Retinal pigment epithelial cell (primary cell): ENCODE measurements around a stretch of chrX.

DNA sequence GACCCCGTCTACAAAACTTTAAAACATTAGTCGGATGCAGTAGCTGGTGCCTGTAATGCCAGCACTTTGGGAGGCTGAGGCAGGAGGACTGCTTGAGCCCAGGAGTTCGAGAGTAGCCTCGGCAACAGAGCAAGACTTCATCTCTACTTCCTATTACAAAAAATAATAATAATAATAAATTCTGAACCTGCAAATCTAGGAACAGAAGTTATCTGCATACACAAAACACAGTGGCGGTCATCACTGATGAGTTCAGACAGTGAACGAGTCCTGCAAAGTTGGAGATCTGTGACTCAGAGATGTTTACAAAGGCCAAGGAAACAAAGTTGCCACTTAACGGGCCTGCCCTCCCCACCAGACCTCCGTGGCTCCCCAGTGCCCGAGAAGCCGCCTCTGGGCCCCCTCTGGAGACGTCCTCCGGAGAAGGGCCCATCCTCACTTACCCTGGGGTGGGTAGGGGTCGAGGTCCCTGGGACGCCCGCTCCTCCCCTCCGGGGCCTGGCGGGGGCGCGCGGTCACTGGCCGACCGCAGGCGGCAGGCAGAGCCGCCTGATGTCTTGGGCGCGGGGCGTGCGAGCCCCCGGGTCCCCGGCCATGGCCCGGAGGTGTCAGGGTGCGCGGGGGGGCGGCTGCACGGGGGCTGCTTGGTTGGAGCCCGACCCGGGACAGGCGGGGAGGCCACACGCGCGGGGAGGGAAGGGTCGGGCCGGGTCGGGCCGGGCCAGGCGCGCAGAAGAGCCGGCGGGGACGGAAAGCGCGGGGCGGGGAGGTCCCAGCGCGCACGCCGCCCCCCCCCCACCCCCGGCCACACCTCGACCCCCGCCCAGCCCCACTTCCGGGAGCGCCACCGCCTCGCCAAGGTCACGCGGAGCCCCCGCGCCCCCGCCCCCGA is 662 bp downstream of the DHRSX start:
- RRBS = 2% methylated on average over 44 of the region's 70 CpGs

GRCh38 chrX:2608497-2609115 is 82.5 kb upstream of the CD99 start:
- RRBS = no CpG with 5 or more reads among the region's 31 CpGs

GRCh38 chrX:2767055-2767381 is 15.2 kb downstream of the XG start:
- RRBS = no CpG with 5 or more reads among the region's 10 CpGs

DNA sequence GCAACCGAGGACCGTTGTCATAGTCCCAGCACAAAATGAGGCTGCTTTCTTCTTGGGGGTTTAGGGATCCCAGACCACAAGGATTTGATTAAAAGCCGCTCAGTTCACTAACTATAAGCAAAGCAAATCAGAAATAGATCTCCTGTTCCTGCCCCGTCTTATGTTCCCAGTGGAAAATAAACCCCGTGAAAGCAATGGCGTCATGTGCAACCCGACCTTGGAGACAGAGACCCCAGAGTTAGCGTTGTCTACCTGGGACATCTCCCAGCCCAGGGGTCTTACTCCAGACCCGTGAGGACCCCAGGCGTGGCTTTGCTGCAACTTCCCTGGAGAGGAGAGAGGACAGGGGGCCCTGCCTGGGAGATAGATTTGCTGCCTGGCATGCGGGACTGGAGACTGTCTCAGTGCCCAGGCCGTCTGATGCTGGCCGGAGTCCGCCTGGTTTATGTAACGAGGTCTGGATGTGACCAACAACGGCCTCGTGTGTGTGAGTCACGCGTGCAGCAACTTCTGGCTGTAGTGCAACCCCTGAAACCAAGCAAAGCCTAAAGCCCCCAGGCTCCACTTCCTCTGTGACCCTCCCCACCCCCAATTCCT is 15.6 kb downstream of the XG start:
- RRBS = no CpG with 5 or more reads among the region's 19 CpGs

DNA sequence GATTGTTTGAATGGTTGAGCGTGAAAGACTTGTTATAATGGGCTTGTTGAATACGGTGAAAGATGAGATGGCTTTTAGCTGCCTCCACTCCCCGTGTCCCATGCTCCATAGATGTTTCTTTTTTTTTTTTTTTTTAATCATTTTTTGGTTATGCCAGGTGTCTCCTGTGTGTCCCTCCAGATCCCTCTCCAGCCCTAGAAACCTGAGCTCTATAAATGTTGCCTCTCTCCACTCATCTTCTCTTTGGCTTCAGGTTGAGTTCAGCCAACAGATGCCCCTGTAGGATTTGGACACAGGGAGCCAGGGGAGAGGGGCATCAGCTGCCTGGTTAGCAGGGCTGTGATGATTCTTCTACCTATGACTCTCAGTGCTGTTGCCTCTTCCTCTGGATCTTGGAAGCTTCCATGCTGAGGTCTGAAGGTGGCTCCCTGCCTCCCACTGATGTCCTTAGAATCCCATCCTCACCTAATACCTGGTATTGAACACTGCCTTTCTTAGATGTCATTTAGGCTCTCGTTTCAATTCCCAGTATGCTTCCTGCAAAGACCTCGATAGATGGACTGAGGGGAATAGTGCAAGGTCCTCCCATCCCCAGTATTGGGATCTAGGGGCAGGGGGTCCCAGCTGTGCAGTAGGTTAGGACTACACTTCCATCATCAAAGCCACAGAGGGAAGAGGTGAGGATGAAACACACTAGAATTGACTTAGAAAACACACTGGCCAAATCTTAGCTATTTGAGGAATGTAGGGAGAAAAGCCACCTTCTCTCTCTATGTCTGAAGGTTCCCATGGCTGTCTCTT is 24.2 kb downstream of the ARSD start:
- RRBS = no CpG with 5 or more reads among the region's 5 CpGs

DNA sequence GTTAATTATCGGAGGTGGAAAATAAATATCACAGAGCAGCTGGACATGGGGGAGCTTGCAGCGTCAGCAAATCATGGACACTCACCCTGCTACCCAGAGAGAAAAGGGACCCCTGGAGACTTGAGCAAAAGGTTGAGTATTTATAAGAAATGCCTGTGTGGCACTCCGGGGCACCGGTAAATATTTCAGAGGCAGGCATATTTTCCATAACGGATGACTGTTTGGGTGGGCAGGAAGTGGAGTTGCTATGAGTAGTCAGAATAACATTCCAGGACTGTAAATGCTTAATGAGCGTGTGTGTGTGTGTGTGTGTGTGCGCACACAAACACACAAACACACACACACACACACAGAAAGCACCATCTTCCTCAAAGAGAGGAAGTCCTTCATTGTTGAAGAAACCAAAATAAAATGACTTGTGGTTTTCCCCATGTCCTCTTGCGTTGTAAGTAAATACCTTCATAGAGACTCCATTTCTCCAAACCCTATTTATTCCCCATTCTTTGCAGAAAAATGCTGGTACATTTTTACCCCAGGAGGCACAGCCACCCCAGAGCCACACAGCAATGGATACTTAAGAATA is 74.6 kb downstream of the MXRA5 start:
- RRBS = no CpG with 5 or more reads among the region's 8 CpGs

- RRBS = no CpG with 5 or more reads among the region's 8 CpGs
Measured at GRCh38 chrX:3320879-3321750, 25.3 kb downstream of the MXRA5 start.

GRCh38 chrX:3470190-3470861 is 123.9 kb upstream of the MXRA5 start:
- RRBS = no CpG with 5 or more reads among the region's 8 CpGs

GRCh38 chrX:3714219-3714633 is 777 bp upstream of the PRKX start:
- RRBS = no CpG with 5 or more reads among the region's 14 CpGs

- RRBS = no CpG with 5 or more reads among the region's 4 CpGs
Measured at GRCh38 chrX:4935919-4936353, 1222.5 kb upstream of the PRKX start.

DNA sequence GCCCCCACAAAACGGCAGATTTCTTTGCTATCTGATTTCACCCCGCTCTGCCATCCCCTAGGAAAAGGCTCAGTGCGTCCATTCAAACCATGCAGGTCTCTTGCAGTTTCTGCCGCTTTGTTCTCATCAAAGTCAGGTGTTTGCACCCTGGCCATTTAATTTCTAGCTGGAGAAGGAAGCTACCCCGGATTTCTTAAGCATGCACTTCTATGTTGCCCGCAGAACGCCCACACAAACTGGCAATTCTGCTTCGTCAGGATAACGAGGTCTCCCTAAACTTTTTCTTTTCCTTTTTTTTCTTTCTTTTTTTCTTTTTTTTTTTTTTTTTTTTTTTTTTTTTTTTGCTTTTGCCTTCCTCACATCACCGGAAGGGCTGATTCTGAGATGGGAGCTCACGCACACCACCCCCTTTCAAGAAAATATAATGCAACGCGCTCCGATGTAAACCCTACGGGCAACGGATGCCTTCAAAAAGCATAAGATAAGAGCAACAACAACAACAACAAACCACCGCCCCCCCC is 3.2 kb downstream of the NLGN4X start:
- RRBS = no CpG with 5 or more reads among the region's 17 CpGs

- RRBS = no CpG with 5 or more reads among the region's 6 CpGs
Measured at GRCh38 chrX:7110699-7111314, 36.7 kb upstream of the STS start.

DNA sequence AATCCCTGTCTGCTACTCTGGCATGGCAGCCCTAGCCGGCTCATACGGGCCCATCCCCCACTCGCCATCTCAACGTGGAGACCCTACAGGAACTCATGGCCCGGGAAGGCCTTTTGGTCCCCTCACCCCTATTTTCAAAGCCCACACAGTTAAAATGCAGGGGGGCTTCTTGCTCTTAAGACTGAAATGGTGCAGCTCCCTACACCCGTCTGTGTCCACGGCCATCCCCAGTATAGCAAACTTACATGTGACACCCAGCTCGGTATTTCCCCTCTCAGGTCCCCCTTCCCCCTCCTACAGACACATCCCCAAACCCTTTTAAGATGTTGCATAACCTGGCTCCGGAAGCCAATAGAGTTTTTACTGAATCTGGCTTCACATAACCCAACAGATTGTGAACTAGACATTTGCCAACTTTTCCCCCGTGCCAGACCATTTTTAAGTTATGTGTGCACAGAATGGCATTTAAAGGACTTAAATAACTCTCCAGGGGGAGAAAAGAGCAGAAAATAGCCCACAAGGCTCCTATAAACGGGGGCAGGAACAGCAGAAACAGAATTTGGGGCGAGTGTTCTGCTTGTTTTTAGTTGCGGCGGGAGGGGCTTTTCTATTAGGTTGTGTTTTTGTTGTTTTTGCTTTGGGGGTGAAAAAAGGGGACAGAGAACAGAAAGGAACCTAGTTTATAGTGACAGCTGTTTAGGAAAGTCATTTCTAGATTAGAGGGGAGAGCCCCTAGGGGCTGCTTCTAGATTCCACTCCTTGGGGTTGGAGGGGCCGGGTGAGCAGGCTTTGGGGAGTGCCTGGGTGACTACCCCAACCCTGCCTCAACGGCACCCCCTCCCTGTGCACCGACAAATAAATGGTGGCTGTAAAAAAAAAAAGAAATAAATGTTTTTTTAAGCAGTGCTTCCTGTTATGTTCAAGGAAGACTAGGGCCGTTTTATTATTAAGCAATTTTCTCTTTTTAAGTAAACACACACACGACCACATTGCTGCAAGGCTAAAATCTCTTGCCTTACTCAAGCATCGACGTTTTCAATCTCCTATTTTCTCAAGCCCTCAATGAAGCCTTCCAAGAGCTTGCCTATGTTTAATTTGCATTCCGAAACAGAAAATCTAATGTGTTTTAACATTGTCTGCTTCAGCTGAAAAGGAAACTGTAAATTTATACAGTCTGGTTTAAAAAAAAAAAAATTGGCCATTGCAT is 123.6 kb upstream of the TBL1X start:
- RRBS = 22% methylated on average over 5 of the region's 22 CpGs

- RRBS = no CpG with 5 or more reads among the region's 8 CpGs
Measured at GRCh38 chrX:9368324-9368764, 96.5 kb upstream of the TBL1X start.

- RRBS = no CpG with 5 or more reads among the region's 5 CpGs
Measured at GRCh38 chrX:9534687-9535318, 69.9 kb downstream of the TBL1X start.

DNA sequence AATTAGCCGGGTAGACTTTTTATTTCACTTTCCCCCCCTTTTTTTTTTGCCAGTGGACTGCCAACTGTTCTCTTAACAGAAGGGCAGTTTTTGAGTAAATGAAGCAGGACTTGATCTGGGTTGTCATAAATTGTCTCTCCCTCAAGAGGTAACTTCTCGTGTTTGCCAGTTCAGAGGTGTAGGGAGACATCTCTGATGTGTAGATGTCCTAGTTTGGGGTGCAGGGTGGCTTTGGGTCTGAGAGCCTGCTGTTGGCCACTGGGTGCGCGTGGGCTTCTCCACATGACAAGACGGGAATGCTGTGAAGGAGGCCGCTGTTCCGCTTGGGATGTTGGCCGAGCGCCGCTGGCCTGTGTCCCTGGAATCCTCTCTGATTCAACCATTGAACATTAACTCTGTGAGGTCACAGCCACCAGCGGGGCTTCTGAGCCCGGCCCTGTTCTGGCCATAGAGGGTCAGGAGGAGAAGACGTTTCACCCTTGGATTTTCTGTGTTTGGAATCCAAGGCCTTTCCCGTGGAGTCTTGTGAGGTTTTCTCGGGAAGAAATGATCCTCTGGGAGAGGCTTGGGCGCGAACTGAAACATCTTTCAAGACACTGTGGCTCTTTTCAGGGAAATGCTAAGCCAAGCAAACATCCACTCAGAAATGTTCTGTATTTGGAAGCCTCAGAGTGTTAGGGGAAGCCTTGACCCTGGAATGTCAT is 139.7 kb downstream of the TBL1X start:
- RRBS = no CpG with 5 or more reads among the region's 17 CpGs

- RRBS = no CpG with 5 or more reads among the region's 9 CpGs
Measured at GRCh38 chrX:9644312-9644827, 121.3 kb downstream of the GPR143 start.

- RRBS = no CpG with 5 or more reads among the region's 11 CpGs
Measured at GRCh38 chrX:10017647-10018398, 50.7 kb downstream of the CLDN34 start.

DNA sequence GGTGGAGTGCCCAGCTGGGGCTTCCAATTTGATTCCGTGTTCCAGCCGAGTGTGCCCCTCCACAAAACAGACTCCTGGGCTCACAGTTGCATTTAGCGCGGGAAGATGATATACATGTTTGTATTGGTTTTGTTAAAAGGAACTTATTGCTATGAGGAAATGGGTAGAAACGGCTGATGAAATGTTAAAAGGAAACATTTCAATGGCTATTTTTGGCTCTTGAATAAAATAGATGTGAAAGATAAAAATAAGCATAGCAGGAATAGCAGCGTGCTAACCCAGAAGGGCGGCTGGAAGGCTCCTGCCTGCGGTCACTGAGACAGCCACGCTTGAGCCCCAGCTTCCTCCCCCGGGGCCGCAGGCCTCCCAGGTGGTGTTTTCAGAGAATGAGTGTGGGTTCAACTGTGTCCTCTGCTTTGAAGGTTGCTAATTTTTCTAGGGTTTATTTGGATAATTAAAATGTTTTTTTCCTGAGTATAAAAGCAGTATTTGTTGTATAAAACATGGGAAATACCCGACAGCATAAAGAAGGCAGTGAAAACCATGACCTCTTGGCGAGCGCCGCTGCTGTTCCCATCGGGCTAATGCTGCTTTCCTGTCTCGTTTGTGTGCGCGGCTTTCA is 34.9 kb upstream of the CLCN4 start:
- RRBS = no CpG with 5 or more reads among the region's 19 CpGs

DNA sequence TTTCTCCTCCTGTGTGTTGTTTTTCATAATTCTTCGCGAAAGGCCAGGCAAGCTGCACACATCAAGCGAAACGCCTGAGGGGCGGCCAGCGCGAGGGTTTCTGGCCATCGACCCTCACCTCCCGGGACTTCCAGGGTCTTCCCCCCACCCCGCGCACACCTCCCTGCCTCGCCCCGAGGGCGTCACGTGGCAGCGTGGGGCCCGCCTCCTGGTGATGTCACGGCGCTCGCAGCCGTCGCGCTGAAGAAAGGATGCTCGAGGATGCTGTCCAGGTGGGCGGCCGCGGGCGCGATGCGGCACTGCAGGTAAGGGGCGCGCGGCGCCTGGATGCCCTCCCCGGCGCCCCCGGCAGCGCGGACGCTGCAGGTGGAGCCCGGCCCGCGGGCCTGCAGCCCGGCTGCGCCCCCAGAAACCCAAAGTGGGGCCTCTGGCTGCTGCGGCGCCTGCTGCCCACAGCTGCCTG is 1.5 kb downstream of the CLCN4 start:
- RRBS = 8% methylated on average over 2 of the region's 47 CpGs